ENCODE measurements around the genes PICALM, RAB38 and TRIM49.

DNA sequence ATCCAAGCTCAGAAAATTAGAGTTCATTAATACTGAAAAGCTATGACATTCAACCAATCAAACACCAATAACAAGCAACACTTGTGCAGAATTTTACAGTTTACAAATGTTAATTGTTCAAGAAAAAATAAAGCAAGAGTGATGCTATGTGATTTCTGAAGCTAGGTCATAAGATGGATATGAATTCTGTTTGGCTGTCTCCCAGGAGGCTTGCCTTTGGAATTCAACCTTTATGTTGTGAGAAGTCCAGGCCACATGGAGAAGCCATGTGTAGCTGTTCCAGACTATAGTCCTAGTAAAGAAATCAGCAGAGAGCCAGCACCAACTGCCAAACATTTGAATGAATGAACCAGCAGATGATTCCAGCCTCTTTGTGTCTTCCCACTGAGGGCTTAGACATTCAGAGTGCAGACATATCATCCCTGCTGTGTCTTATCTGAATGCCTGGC, 1150.7 kb downstream of the DLG2 start:
- PRO-cap, result no peak
- RAMPAGE, long total RNA, result no peak

- PRO-cap, result no peak
- RAMPAGE, long total RNA, result no peak
Observed at GRCh38 chr11:84897808-84898035, 729.4 kb downstream of the DLG2 start.

- PRO-cap, result unidirectional peak, plus-strand start at chr11:85628834; unidirectional peak, minus-strand start at chr11:85628991
- RAMPAGE, long total RNA, result no peak
Observed at GRCh38 chr11:85628707-85629735, 628 bp downstream of the TMEM126B start.

GRCh38 chr11:85682242-85683397, 3.4 kb downstream of the CCDC89 start:
- PRO-cap, result bidirectional peak, plus-strand start at chr11:85682925, minus-strand start at chr11:85682863
- RAMPAGE, long total RNA, result no peak

DNA sequence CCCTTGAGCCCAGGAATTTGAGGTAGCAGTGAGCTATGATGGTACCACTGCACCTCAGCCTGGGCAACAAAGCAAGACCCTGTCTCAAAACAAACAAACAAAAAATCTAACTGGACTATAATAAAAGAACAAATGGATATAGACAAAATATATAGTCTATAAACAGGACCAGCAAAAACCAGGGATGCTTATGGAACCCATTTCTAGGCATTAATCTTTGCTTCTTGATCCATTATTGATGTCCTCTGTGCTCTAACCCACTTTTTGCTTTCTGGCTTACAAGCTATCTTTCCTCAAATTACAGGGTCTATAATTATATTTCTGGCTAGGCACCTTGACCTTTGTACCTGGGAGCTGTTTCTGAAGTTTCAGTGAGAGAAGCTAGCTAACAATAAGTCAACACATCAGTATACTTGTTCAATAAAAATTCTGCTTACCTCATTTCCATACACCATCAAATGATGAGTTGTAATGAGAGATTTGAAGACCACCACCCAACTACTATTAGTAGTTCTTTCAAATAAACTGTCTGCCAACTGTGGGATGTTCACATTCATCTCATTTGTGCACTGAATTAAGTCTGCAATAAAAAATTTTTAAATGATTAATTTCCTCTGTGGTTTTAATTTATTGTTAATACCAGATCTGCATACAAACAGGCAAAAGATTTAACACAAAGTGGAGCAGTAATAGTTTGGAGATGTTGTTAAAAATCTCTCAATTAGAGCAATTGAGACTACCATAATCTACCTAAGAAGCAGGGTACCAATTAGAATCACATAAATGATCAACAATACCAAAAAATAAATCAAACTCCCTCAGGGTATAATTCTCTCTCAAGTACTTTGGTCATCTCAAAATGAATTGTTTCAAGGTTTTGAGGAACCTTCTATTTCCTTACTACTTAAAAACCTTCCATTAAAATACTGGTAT, 37.6 kb downstream of the PICALM start:
- PRO-cap, result no peak
- RAMPAGE, long total RNA, result no peak

GRCh38 chr11:86067993-86068606, 784 bp downstream of the PICALM start:
- PRO-cap, result bidirectional peak, plus-strand start at chr11:86068446, minus-strand start at chr11:86068360
- RAMPAGE, long total RNA, result no peak

DNA sequence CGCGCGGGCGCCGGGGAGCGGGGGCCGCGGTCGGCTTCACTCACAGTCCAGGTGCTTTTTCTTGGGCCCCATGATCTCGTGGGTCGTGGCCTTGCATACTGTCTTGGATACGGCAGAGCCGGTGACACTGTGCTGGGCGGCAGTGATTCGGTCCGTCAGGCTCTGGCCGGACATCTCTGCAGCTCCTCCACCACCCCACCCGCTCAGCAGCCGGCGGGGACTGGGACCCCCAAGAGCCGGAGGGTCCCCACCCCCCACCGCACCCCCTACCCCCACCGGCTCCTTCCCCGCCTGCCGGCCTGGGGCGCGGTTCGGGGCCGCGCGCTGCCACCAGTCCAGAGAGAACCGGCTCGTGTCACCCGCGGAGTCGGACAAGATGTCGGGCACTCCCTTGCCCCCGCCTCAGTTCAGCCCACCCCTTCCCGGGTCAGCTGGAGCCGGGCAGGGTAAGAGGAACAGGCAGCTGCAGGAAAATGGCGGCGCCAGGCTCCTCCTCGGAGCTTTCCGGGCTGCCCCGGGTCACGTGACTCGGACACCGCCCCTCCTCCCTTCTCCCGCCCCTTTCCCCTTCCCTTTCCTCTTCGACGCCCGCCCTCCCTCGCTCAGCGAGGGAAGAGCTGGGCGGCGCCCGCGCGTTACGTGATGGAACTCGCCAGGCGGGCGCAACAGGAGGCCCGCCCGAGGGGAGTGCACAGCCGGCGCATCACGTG, at the start of gene PICALM:
TSS of gene PICALM (minus strand) at position 478 of the 710 bp plus-strand sequence.
- PRO-cap, result bidirectional peak, plus-strand start outside the sequence, minus-strand start at position 424 of the sequence
- RAMPAGE, long total RNA, result no peak

DNA sequence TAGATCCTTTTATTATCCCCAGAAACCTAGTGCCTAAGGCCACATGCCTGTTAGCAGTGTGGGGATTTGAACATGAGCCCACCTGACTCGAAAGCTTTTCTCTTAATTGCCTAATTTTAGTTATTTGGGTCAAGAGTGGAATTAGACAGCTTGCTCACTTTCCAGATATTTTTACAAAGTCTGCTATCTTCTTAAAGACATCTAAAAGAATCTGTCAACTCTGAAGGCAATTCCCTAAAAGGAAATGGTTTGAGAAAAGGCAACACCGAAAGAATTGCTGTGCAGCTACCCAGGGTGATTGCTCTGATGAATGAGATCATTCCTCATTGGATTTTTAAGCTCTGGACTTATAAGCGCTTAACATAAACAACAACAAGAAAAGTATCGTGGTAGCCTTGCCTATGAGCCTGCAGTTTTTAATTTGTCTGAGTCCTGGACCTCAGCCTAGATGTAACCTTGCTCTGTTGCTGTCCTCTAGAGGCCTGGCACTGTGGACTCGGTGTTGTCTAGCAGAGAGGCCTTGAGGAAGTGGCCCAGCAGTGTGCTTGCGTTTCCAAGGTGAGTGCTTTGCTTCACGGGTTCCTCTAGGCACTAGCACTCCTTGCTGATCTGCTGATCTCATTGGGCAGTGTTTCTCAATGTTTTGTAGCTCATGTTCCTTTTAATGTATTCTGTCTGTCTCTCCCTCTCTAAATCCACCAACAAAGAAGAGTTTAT, 20.3 kb downstream of the CCDC81 start:
- PRO-cap, result no peak
- RAMPAGE, long total RNA, result no peak

DNA sequence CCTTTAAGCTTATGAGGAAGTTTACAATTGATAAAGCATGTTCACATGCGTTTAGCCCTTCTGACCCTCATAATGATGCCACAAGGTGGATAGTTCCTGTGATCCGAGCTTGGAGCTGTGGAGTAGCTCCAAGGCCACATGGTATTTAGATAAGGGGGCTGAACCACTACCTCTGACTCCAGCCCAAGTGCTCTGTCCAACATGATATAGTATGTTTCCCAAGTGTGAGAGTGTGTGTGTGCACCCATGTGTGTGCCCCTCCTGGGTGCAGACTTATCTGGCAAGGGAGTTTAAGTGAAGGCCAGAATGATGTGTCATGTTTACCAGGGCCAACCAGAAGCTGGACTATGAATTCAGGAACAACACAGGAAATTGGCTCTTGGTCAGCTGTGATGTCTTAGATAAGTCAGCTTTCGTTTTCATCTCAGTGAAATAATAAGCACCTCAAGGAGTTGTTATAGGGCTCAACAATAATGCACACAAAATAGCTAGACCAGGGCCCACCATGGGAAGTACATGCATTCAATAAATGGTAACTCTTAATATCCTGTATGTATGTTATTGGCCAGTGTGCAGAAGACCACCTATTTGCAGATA, 176.6 kb downstream of the CCDC81 start:
- PRO-cap, result no peak
- RAMPAGE, long total RNA, result no peak

- PRO-cap, result no peak
- RAMPAGE, long total RNA, result no peak
Observed at GRCh38 chr11:86672303-86672827, 128.0 kb upstream of the PRSS23 start.

DNA sequence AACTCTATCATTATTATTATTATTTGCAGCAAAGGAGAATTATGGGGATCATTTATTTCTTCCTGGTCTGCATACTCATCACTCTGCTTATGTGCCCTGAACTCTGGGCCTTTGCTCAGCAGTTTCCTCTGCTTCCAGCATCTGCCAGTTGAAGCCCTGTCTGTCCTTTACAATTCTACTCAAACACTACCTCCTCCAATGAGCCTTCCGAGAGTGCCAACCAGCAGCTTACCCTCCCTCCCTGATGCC, 124.4 kb upstream of the PRSS23 start:
- PRO-cap, result no peak
- RAMPAGE, long total RNA, result no peak

DNA sequence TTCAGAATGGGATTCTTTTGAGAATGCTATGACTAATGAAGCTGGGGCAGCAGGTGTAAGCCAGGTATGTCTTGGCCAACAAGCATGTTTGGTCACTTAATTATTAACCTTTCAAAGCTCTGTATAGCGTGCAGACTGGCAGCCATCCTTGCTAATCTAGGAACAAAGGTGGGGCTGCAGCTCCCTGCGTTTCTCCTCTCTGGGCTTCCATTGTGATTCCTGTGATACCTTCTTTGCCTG, 11.7 kb downstream of the PRSS23 start:
- PRO-cap, result no peak
- RAMPAGE, long total RNA, result no peak

GRCh38 chr11:86919606-86920079, 35.6 kb downstream of the FZD4 start:
- PRO-cap, result no peak
- RAMPAGE, long total RNA, result no peak

DNA sequence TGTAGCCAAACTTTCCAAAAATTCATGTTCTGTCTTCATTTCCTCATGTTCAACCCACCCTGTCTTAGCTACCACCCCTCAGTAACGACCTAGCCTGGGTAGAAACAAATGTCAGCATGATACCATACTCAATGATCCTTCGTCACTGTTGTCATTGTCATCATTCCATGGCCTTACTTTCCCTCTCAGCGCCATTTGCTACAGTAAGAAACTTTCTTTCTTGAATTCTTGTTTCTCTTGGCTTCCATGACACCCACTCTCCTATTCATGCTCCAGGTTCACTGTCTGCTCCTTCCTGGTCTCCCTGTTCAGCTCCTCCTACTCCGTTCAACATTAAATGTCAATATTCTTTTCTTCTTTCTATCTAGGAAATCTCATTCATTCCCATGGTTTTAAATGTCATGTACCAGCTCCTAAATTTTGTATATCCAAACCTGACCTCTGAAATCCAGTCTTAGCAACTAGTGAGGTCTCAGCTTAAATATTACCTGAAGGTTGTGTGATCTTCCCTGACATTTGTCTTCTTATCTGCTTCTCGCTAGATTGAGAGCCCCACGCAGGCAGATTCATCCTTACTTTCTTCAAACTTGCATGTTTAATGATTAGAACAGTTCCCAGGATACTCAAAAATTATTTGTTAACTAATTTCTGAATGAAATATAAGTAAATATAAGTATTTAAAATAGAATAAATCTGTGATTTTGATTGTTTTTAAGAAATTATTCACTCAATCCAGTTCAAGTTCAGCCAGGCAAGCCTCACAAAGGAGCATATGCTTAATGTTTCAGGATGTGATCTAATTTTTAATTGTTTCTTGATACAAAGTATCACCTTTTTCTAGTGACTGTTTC, 34.2 kb downstream of the FZD4 start:
- PRO-cap, result no peak
- RAMPAGE, long total RNA, result no peak

DNA sequence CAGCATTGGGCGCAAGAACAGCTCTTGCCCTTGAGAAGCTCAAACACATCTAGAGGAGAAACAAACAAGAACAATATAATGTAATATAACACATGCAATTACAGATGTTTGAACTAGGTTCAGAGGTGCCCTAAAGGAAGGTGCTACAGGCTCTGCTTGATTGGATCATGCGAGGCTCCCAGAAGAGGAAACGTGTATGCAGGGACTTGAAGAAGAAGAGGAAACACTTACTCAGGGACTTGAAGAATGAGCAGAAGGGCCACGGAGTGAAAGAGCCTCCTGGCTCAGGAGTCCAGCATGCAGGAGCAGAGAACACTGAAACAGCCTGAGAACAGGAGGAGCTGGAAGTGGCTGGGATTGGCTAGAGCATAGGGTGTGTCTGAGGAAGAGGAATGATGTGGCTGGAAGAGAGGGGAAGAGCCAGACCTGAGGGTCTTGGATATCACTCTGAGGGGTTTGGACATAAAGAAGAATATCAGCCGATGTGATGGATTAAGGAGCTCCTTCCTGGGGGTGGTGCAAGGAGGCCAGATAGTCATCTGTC, 17.0 kb downstream of the FZD4 start:
- PRO-cap, result no peak
- RAMPAGE, long total RNA, result no peak

GRCh38 chr11:86956755-86957121, 1.5 kb upstream of the FZD4 start:
- PRO-cap, result no peak
- RAMPAGE, long total RNA, result no peak

- PRO-cap, result no peak
- RAMPAGE, long total RNA, result no peak
Observed at GRCh38 chr11:87330275-87330918, 292.7 kb downstream of the TMEM135 start.

DNA sequence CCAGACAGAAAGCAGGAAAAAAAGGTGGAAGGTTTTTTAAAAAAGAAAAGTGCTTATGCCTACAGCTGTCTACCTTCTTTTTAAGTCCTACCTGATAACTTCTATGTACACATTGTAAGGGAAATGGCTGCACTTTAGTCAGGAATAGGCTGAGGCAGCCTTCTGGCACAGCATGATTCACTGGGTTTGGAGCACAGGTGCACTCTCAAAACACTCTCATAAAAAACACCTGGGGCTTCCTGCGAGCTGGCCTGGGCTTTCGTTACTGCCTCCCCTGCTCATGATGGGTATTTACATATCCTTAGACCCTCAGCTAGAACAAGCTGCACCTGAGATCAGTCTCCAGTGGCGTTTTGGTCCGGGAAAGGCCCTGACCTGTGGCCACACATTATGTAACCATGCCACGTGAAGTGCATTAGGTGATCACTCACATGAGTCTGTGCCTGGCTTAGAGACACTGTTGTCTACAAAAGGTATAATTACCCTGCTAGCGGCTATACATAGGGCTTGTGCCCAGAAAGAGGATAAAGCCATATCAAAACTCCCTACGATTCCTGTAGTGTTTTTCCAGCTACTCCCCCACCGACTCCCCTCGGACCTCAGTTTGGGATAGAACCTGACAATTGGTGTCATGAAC, 321.7 kb downstream of the TMEM135 start:
- PRO-cap, result no peak
- RAMPAGE, long total RNA, result no peak

DNA sequence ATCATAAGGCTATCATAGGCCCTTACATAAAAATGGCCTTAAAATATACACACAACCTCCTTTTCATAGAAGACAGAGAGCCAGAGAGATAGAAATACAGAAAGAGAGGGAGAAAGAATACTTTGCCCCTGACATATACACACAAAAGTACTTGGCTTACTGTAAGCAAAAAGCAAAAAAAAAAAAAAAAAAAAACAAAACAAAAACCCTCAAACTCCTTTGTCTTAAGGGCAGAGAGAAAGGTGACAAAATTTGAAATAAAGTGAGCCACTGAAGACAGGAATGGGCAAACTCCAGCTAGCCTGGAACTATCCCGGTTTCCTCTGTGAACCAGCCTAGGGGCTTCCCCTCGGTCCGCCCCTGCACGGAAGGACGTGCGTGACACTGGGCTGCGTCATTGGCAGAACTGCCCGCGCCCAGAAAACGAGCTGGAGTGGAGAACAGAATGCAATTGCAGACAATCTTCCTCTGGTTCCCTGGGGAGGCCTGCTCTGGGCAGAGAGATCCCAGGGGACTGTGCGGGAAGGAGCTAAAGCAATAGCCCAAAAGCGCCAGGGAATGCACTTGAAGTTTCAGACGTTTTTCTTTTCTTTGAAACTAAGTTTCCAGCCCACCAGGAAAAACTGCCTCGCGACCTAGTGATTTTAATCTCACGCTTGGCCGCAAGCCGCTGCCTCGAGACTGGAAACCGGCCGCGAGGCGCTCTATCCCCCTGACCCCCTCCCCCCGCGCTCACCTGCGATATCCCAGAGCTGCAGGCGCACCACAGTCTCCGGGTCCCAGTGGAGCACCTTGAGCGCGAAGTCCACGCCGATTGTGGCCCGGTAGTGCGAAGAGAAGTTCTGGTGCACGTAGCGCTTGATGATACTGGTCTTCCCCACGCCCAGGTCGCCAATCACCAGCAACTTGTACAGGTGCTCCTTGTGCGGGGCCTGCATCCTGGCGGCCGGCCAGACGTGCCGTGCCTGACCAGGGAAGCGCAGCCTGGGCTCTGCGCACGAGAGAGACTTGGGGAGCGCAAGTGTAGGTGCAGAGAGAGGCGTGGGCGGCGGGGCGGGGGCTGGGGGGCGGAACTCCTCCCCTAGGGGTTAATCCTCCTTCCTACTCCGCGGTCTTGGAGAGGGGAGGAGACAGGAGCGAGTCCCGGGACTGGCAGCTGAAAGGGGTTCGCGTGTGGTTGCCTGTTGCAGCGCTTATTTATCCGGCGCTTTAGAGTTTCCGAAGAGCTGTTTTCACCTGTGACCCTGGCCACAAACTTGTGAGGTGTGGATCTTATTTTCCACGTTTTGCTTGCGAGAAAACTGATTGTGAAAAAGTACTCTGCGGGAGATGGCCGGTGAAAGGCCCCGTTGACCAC, at the start of gene RAB38:
TSS of gene RAB38 (minus strand) at position 997 of the 1,357 bp plus-strand sequence.
- PRO-cap, result no peak
- RAMPAGE, long total RNA, result no peak

DNA sequence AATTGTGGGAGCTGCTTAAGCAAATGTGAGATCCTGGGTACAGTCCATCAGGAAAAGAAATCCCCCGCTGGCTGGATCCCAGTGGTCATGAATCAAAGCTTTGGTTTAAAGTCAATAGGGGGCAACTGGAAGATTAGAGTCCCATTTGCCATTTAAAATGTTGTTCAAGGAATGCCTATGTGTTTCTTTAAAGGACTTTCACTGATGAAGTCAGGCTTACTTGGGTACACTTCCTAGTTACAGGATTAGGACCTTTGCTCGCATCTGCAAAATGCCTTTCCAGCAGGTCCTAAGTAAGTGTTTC, at the start of gene TRIM49:
TSS of gene TRIM49 (minus strand) at position 137 of the 304 bp plus-strand sequence.
- PRO-cap, result no peak
- RAMPAGE, long total RNA, result no peak